ENCODE measurements around a stretch of chr2.

DNA sequence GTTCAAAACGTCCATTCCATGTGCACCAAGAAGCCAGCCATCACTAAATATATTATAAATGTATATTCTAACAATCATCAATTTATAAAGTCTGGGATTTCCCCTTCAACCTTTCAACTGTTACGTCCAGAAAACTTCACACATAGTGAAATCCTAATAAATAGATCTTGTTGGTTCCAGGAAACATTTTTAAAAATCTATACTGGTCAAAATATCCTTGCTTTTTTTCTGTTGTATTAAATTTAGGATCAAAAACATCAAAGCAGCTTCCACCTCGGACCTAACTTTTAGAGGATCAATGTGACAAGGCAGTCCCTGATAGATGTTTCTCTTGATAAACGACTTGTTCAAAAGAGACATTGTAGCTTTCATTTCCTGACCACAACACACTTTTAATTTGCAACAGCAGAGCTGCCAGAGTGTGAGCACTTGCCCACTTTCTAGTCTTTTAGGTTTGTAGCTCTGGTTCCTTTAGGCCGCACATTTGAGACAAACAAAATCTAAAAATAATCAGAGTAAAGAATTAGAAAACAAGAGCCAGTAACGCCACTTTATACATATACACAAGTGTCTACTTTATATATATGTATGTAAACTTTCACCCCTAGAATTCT lies 3.2 kb downstream of the FIGN start:
- CAGE, long polyA plus RNA: no peak
- RRBS: no CpG with 5 or more reads among the region's 6 CpGs

- CAGE, long polyA plus RNA: no peak
- RRBS: no CpG with 5 or more reads among the region's 9 CpGs
Observed at GRCh38 chr2:163734666-163735366, 992 bp downstream of the FIGN start.

GRCh38 chr2:164015258-164015765 lies 279.5 kb upstream of the FIGN start:
- CAGE, long polyA plus RNA: no peak
- RRBS: no CpG with 5 or more reads among the region's 4 CpGs

GRCh38 chr2:164675741-164676068 lies 54.4 kb upstream of the GRB14 start:
- CAGE, long polyA plus RNA: no peak
- RRBS: no CpG with 5 or more reads among the region's 2 CpGs

DNA sequence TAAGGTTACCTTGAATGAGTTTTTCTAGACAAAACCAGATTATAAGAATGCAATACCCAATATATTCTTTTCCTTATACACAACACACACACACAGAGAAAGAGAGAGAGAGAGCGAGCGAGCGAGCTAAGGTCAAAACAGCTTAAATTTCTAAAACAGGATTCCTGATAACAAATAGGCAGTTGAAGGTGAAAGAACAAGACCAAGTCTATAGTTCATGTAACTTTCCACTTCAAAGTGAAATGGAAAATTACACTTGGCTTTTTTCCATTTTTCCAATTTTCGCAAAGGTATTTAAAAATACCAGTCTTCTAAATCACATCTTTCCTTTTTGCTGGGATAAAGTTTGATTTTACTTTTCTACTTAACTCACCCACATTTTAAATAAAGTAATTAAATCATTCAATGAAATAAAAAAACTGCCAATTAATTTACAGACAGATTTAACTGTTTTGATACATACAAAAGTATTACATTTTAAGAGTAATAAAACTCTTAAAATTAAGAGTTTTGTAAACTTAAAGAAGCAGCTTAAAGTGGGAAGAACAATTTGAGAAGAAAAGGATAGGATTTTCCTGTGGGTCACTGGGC lies 98.8 kb downstream of the COBLL1 start:
- CAGE, long polyA plus RNA: no peak
- RRBS: no CpG with 5 or more reads among the region's 4 CpGs

- CAGE, long polyA plus RNA: no peak
- RRBS: no CpG with 5 or more reads among the region's 5 CpGs
Observed at GRCh38 chr2:164759993-164760879, 81.4 kb downstream of the COBLL1 start.

DNA sequence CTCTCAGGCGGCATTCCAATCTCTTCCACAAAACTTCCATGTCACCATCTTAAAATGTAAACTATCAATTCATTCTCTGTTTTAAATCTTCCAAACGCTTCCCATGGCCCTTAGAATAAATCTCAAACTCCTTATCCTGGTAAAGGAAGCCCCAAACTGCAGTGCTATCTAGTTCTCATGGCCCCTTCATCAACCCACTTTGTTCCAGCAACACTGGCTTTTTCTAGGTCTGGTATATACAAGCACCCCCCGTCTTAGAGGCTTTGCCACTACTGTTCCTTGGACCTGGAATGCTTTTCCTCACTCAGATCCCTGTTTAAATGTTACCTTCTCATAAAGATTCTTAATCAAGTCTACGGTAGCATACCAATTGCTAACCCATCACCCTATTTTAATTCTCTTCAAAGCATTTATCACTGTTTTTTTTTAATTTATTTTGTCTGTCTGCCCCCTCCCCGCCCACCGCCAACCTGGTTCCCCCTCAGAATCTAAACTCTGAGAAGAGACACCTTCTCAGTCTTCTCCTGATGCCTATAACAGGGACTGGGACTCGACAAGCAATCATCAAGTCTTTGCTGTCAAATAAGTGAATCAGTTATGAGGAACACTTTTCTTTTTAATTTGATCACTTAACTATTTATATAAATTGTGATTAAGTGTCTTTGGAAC lies 65.3 kb downstream of the COBLL1 start:
- CAGE, long polyA plus RNA: no peak
- RRBS: no CpG with 5 or more reads among the region's 7 CpGs

DNA sequence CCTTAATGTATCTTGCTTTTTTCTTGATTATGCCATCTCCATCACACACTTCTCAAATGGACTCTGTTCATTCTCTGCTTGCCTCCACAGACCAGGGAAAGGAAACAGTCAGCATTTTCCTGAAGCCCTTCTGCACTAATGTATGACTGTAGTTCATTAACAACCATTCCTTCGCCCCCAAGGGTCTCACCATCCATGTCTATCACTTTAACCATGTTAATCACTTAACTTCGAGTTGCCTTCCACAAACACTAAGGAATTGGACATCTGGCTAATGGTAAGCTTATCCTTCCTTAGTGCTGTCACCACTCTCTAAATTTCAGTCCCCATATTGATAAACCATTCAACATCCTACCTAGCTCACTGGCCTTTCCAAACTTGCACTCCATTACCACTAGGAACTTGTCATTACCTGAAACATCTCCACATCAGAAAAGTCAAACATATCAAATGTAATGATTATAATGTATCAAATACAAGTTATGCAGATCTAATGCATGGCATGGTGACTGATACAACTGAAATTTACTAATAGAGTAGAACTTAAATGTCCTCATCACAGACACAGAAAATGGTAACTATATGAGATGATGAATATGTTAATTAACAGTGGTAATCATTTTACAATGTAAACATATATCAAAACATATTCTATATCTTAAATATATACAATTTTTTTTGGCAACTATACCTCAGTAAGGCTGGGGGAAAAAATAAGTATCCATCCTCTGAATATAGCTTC lies 54.6 kb downstream of the COBLL1 start:
- CAGE, long polyA plus RNA: no peak
- RRBS: no CpG with 5 or more reads among the region's 2 CpGs

DNA sequence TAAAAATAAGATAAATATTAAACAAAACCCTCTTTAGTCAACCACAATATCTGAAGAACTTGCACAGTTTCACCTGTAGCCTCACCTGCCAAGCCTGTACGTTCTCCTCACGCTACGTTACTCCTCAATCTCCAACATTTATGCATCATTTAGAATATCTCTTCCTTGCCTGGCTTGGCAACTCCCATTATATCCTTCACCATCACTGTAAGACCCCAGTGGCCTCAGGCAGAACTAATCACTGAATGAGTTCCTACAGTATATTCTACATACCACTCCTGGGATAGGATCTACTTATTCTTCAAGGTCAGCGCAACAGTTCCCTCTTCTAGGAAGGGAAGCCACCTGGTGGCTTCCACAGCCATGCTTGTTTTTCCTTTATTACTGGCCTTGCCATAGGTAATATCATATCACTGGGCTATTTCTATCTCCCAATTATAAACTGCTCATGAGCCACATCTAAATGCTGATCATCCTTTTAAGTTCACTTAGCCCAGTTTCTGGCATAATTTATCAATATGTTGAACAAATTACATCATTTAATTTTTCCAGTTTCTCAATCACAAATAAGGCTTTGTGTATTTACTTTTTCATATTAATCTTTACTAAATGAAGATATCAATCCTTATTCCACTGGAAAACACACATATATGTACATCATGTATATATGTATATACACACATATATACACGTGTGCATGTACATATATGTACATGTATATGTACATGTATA lies 24.0 kb downstream of the COBLL1 start:
- CAGE, long polyA plus RNA: no peak
- RRBS: no CpG with 5 or more reads among the region's 5 CpGs

- CAGE, long polyA plus RNA: no peak
- RRBS: no CpG with 5 or more reads among the region's 3 CpGs
Observed at GRCh38 chr2:164839131-164839514, 2.5 kb downstream of the COBLL1 start.

DNA sequence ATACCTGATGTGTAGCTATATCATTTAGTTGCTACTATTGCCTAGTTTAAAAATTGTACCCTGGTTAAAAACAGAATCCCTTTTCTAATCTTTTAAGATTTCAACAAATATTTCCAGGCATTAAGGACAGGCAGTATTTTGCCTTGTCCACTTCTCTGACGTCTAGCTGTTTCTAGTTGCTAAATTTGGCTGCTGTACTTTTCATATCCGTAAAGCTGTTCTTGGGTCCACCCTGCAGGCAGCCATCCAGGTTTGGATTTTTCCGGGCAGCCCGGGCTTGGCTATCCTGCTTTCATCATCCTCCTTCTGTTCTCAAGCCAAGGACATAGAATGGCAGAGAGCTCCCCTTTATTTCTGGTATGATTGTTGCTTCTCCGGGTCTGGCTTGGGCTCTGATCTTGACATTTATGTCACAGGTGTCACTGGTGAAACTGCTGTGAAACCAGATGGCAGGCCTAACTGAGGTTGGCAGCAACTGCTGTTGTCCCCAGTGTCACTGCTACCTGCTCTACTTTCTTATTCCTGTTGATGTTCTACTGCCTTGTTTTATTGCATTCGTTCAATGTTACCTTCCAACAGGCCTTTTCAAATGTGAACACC lies 35.5 kb downstream of the SCN2A start:
- CAGE, long polyA plus RNA: no peak
- RRBS: 33% methylated on average over 2 of the region's 6 CpGs

DNA sequence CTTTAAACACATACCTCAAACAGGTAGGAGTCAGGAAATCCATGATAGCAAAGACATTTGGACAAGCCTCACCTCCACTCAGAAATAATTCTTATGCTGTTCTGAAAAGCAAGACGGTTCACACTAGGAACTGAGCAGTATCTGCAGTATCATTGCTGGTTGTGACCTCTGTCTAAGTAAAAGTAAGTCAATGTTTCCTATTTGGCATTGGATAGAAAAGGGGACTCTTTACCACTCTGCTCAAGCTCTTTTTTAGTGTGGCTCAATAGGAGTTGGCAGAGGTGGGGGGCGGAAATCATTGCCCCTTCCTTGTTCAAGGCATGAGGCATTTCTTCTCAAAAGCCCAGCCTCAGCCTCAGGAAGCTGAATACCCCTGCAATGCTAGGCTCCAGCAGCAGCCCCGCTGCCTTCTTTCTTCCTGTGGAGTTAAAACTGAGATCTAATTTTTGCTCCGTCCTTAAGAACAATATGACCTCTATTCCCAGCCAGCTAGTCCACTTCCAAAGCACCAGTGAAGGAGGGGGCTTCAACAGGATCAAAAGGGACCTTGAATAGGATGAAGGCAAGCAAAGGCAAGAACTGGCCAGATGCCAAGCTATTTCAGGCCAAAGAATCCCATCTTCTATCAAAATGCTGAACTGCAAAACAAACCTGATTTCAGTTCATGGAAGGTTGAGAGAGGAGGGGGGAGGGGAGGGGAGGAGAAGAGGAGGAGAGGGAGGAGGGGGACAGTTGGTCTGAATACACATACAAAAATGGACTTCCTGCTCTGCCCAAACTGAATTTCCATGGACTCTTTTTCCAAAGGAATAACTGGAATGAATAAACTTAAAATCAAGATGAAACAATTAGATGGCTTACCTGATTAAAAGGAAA lies 672 bp downstream of the SCN1A start:
- CAGE, long polyA plus RNA: no peak
- RRBS: no CpG with 5 or more reads among the region's 4 CpGs

DNA sequence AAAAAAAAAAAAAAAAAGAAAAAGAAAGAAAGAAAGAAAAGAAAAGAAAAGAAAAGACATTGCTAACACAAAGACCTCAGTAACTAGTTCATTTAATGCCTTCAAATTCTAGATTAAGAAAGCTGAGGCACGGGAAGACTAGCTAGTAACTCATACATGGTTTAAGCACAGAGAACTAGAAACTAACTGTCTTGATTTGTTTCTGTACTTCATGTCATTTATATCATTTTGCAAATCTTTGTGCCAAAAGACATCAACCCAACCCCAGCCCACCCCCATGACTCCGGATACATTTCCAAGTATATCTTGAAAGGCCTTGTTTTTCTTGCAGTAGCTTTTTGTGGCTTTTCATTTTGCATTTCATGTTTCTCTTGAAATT lies 101.6 kb upstream of the B3GALT1 start:
- CAGE, long polyA plus RNA: no peak
- RRBS: no CpG with 5 or more reads among the region's 2 CpGs

- CAGE, long polyA plus RNA: no peak
- RRBS: no CpG with 5 or more reads among the region's 3 CpGs
Observed at GRCh38 chr2:167750727-167751182, 458.0 kb downstream of the B3GALT1 start.

GRCh38 chr2:168093630-168094129 lies 153.7 kb downstream of the STK39 start:
- CAGE, long polyA plus RNA: no peak
- RRBS: no CpG with 5 or more reads among the region's 2 CpGs

DNA sequence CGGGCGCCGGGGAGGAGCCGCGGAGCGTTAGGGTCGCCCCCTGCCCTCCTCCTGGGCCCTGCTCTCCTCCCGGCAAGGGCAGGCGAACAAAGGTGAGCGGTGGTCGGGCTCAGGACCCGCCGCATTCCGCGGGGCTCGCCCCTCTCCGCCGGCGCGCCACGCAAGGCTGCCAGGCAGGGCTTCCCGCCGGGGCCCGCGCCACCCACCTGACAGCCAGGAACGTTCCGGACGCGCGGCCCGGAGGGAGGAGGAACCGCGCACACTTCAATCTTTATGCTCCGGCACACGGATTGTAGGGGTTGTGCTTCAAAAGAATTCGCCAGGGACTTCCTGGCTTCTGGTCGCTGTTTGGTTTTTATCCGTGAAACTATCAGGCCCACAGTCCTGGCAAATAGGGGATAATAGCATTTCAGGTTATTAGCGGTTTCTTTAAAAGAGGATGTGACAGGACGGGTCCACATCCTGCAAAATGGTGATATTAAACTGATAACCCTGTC lies 801 bp downstream of the CERS6 start:
- CAGE, long polyA plus RNA: no peak
- RRBS: 1% methylated on average over 28 of the region's 40 CpGs

GRCh38 chr2:168478062-168478709 lies 22.1 kb downstream of the CERS6 start:
- CAGE, long polyA plus RNA: no peak
- RRBS: no CpG with 5 or more reads among the region's 2 CpGs

DNA sequence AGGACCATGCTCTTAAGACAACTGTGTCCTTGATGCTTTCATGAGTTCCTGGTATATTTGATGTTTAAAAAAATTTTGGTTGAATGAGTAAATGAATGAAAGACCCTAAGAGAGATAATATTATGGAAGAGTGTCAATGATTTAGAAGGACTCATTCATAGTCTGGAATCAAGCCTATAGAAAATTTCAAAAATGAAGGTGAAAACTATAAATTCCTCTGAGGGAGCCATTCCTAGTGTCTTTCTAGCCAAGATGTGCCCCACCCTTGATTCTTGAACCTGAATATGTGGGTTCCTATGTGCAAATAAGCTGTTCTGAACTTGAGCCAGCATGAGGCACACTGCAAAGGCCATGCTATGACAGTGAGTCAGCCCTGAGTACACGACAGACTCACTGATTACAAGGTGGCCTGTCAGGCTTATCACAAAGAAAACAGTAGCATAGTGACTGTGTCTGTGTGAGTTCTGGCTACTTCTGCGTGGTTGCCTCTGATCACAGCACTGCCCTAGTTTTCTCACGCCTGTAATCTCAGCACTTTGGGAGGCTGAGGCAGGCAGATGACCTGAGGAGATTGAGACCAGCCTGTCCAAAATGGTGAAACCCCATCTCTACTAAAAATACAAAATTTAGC lies 19.0 kb downstream of the ABCB11 start:
- CAGE, long polyA plus RNA: no peak
- RRBS: no CpG with 5 or more reads among the region's 3 CpGs

DNA sequence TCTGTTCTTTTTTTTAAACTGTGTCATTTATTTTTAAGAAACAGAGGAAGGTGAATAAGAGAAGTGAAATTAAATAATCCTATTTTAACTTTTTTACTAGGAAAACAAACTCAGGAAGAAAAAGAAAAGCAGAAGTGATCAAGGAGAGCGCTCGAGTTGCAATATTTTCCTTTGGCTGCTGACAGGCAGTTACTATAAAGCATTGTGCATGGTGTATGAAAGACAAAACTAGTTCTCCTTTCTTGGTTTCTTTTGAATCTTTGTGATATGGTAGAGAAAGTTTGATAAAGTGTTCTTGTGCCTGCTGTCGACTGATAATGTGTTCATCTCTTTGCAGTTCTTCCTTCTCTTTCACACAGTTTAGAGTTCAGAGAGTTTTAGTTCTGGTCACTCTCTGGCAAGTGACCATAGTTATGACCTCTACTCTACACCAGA lies 3.1 kb downstream of the DHRS9 start:
- CAGE, long polyA plus RNA: no peak
- RRBS: no CpG with 5 or more reads among the region's 3 CpGs

DNA sequence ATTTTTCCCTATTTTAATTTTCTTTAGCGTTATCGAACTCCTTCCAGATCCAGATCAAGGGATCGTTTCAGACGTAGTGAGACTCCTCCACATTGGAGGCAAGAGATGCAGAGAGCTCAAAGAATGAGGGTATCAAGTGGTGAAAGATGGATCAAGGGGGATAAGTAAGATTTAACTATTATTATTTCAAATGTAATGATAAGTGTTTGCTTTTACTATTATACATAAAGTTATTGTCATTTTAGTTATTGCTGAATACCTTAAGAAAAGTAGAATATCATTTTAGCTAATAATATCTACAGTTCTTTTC lies 51.9 kb downstream of the PPIG start:
- CAGE, long polyA plus RNA: no peak
- RRBS: no CpG with 5 or more reads among the region's 4 CpGs